ENCODE measurements around the genes UCP1, FREM3 and GYPA.

DNA sequence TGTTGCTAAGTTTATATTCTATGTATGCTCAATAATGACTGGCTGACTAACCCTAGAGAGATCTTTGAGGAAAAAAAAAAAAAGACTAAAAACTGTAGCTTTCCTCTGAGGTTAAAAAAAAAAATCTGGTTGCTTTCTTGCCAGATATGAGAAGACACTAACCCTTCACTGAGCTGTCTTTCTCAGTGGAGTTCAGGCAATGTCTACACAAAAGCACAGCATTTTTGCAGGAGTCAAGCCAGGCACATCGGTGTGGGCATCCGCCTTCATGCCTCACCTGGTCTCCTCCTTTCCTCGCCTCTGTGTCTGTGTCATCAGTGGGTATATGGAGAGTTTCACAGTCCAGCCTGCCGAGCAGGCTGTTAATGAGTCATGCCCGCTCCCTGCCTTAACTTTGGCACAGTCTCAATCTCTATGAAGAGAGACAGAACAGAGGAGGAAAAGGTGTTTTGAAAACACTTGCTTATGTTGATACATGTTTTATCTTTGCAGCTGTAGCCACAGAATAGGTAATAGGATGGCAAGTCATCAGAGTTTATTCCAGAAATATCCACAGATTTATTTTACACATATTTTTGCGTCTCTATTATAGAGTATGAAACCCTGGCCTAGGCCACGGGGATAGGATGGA is 32.7 kb upstream of the MAML3 start:
- PRO-cap, 2 experiments: no peak in any of the 2 experiments

DNA sequence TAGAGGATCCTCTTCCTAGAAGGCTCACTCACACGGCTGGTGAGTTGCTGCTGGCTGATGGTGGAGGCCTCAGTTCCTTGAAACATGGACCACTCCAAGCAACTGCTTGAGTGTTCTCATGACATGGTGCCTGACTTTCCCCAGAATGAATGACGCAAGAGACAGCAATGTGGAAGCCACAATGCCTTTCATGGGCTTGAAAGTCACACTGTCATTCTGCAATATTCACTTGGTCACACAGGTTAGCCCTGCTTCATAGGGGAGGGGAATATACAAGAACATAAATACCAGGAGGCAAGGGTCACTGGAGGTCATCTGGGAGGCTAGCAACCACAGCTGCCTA is 97.0 kb upstream of the MAML3 start:
- PRO-cap, 2 experiments: no peak in any of the 2 experiments

DNA sequence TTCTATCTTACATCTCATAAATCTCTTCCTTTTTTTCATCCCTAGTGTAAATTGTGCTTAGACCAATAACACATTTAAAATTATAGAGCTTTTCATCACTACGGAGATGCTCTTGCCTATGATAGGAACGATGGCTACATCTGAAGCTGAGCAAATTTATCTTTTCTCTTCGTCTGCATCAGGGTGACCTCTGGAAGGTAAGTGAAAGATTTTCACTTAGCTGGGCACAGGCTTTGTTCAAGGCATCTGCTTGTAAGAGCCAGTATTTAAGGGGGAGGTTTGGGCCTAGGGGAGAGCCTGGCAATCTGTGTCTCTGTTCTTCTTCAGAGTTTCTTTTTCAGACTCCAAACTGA is 103.2 kb upstream of the MAML3 start:
- PRO-cap, 2 experiments: no peak in any of the 2 experiments

DNA sequence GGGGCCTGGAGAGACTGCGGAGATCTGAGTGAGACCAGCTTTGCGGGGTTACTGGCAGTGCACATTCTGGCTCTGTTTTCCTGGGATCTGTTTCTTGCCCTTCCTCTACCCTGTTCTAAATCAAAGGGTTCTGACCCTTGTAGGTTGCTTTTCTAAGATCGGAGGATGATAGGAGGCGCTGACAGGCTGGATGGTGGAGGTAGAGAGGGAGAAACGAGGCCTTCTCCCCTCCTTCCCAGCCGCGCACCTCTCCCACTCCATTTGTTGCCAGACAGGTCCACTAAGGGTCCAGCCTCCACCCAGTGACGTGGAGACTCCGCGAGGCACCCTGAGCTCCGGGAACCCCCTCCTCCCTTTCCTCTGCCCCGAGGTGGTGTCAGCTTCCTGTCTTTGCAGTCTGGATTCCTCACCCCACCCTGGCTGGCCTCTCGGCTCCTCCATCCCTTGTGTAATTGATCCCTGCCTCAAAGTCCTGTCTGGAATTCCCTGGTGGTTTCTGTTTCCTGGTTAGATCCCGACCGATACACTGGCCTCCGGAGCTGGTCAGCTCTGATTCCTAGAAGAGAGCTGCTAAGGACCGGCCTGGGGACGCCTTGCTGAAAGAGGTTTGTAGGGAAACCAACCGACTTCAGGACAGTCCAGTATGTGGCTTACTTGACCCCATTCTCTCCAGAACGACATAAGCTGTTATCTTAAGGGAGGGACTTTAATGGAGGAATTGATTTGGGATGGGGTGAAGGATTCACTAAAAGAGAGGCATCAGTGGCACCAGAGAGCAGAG is 105.9 kb upstream of the SCOC start:
- PRO-cap, 2 experiments: no peak in any of the 2 experiments

- PRO-cap, 2 experiments: no peak in any of the 2 experiments
These were observed 87.0 kb upstream of the SCOC start for GRCh38 chr4:140286229-140287016.

- PRO-cap, 2 experiments: no peak in any of the 2 experiments
These were observed at the start of gene UCP1 for GRCh38 chr4:140568706-140569377. Gene UCP1, minus strand, starts transcription at chr4:140568961.

- PRO-cap, 2 experiments: no peak in any of the 2 experiments
These were observed 34.5 kb upstream of the UCP1 start for GRCh38 chr4:140603136-140603795.

DNA sequence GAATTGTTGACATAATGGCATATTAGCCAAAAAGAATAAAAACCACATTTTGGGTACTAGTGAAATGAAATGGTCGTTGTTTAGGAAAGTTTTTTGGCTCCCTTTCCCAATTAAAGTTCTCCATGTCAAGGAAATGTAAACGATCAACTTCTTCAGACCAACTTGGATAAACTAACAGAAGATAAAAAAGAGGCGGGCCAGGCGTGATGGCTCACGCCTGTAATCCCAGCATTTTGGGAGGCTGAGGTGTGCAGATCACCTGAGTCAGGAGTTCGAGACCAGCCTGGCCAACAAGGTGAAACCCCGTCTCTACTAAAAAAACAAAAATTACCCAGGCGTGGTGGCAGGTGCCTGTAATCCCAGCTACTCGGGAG is 60.2 kb downstream of the TBC1D9 start:
- PRO-cap, 2 experiments: no peak in any of the 2 experiments

DNA sequence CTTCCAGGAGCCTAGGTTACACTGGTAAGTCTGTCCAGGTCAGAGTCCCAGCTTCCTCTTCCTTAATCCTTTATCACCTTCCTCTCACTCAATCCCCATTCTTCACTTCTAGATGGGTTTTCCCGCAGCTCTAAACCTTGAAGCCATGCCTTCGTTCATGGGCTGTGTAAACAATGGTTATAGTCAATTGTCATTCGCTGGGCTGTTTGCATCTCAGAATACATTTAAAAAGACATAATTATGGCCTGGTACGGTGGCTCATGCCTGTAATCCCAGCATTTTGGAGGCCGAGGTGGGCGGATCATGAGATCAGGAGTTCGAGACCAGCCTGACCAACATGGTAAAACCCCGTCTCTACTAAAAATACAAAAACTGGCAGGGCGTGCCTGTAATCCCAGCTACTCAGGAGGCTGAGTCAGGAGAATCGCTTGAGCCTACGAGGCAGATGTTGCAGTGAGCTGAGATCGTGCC is 57.9 kb downstream of the TBC1D9 start:
- PRO-cap, 2 experiments: no peak in any of the 2 experiments

DNA sequence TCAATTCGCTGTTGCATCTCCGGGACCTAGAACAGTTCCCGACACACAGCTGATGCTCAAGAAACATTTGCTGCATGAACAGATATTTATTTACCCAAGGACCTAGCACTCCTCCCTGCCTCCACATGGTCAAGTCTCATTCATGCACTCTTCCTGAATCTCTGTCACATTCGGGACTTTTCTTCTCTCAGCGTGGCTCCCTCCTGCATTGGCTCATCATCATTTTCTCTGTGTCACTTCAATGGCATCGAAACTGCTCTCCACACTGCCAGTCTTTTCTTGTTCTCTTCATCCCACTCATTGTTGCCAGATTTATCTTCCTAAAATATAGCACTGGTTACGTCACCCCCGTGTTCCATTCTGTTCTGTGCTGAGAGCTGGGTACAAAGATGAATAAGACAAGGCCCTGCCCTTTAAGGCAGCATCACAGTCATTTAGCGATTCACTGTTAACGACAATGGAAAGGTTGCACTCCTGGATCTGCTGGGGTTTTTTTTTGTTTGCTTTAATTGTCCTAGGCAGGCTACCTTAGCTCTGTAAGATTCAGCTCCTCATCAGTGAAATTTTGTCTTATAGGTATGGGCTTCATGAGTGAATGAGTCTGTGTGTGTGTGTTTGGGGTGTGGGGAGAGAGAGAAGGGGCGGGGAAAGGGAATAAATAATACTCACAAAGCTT is 174.4 kb upstream of the TBC1D9 start:
- PRO-cap, 2 experiments: no peak in any of the 2 experiments

DNA sequence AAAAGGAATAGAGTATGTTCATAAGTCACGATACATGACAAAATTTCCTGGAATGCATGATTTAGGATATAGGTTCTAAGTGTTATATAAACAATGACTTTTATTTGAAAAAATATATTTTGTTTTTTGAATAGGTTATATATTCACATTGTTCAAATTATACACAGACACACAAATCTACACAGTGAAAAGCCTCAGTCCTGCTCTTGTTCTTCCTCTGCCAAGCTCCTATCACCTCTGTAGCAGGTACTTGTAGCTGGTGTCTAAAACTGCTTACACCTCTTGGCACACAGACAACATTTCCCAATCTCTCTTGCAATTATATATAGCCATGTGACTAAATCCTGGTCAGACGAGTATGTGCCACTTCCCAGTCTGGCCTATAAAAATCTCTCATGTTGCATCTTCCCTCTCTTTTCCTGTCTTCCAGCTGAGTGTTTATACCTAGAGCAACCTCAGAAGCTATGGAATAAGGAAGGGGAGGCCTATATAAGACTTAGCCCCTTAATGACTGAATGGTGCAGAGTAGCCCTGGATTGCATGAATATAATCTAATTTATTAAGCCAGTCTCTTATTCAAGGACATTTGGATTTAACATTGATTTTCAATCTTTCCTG is 105.9 kb downstream of the RNF150 start:
- PRO-cap, 2 experiments: no peak in any of the 2 experiments

DNA sequence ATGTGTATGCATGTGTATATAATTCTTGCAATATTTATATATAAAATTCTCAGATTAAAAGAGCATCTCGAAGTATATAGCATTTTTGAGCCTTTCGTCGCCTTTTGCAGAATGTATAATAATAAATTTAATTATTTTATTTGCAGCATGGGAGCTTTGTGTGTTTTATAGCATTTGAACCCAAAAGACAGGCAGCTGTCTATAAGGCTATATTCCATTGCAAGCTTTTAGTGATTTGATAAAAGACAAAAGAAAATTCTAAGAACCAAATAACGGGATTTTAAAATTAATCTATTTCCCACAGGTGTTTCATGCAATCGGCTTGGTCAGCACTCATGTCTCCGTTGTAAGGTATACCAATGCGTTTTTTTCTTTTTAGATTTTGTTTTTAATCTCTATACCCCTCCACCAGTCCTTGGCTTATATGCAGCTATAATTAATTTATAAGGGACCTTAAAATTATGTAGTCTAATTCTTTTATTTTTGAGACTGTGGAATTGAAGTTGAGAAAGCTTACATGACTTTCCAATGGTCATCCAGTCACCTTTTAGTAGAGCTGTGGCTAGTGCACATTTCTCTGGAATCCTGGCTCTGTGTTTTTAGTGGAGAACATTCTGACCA is 10.6 kb downstream of the ZNF330 start:
- PRO-cap, 2 experiments: no peak in any of the 2 experiments

GRCh38 chr4:141657881-141658456 is 21.6 kb downstream of the IL15 start:
- PRO-cap, 2 experiments: no peak in any of the 2 experiments

- PRO-cap, 2 experiments: no peak in any of the 2 experiments
These were observed 371.8 kb downstream of the INPP4B start for GRCh38 chr4:142474194-142474824.

- PRO-cap, 2 experiments: no peak in any of the 2 experiments
These were observed 29.8 kb downstream of the USP38 start for GRCh38 chr4:143214439-143215073.

DNA sequence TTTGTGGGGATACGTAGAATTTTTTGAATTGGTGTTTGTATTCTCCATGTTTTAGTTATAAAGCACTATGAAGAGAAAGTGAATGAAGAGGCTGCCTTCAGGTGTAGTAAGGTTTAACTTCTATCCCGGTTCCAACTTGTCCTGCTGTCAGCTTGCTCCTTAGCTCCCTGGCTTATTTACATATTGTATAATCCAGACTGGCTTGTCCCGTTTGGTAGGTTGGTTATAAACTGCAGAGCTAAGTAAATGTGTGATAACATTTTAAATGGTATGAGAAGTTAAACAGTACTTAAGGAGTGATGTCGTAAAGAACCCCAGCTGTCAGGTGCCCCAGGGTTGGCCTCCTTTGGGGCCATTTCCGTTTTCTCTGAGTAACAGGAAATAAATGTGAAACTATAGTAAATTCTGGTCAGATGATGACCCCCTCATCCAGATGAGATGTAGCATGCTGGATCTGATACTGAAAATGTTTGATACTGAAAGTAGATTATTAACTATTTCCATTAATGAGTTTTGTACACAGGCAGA is 22.2 kb downstream of the GAB1 start:
- PRO-cap, 2 experiments: no peak in any of the 2 experiments

GRCh38 chr4:143363090-143363405 is 26.4 kb downstream of the GAB1 start:
- PRO-cap, 2 experiments: no peak in any of the 2 experiments

- PRO-cap, 2 experiments: no peak in any of the 2 experiments
These were observed at the start of gene FREM3 for GRCh38 chr4:143700553-143700852. Gene FREM3, minus strand, starts transcription at chr4:143700675.

DNA sequence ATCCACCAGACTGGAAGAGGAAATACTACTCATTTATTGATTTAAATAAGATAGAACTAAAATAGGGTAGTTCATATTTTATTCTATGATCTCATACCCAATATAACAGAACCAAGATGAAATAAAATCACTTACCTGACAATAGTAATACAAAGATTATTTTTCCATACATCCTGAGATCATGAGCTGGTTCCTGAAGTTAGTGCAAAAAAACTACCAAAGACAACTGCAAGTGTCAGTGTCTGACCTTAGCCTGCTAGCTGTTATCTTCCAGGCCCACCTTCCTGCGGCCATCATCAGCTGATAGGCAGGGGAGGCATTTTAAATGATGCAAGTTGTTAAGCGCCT is at the start of gene GYPA:
GYPA (minus strand) TSS at position 255 of the 348 bp plus-strand sequence.
- PRO-cap, 2 experiments: no peak in any of the 2 experiments

- PRO-cap, 2 experiments: no peak in any of the 2 experiments
These were observed 215.8 kb upstream of the GYPA start for GRCh38 chr4:144356261-144356799.

Data from cytotoxic T cell (primary cell).